NALM6 (cell line): ENCODE results near the genes CATSPERG and MAP4K1.

DNA sequence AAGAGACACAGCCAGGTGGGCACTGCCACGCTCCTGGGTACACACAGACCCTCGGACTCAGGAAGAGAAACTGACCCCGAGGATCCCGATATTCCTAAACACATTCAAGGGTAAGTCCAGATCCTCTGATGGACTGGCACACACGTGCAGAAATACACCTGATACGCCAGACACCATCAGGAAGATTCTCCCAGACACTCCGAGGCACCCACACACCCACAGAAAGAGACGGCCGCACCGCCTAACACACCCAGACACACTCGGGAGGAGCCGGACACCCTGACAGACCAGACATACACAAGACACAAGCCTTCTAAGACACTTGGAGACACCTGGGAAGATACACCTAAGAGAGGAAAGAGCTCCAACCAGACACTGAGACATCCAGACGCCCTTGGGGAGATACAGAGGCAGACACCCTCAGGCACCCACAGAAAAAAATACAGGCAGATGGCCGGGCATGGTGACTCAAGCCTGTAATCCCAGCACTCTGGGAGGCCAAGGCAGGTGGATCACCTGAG, 3.2 kb downstream of the DPF1 start:
- PRO-cap: no peak

DNA sequence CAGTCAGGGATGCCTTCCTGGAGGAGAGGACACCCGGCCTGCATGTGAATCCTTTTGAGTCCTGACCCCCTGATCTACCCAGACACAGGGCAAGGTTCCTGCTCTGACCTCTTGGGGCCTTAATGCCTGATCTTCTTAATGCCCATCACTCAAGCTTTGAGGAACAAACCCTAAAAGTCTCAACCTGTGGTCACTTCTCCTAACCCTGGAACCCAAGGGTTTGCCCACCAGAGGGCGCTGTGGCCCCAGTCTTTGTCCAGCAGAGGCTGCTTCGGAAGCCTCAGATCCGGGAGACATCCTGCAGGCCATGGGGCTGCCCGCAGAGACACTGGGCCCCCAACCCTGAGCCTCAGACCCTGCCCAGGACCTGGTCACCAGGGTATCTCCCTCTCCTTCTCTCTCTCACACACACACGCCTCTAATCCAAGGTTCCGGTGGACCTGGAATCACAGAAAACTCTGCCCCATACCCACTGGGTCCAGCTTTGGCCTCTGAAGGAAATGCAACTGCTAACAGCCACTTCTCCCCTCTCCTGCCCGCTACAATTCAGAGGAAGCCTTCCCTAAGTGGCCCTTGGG, 9.8 kb upstream of the DPF1 start:
- PRO-cap: no peak

GRCh38 chr19:38335738-38336751, at the start of gene CATSPERG:
CATSPERG (plus strand) TSS chr19:38335830.
- PRO-cap: bidirectional peak, plus-strand start at chr19:38335857, minus-strand start at chr19:38335686; bidirectional peak, plus-strand start at chr19:38336449, minus-strand start at chr19:38336309

DNA sequence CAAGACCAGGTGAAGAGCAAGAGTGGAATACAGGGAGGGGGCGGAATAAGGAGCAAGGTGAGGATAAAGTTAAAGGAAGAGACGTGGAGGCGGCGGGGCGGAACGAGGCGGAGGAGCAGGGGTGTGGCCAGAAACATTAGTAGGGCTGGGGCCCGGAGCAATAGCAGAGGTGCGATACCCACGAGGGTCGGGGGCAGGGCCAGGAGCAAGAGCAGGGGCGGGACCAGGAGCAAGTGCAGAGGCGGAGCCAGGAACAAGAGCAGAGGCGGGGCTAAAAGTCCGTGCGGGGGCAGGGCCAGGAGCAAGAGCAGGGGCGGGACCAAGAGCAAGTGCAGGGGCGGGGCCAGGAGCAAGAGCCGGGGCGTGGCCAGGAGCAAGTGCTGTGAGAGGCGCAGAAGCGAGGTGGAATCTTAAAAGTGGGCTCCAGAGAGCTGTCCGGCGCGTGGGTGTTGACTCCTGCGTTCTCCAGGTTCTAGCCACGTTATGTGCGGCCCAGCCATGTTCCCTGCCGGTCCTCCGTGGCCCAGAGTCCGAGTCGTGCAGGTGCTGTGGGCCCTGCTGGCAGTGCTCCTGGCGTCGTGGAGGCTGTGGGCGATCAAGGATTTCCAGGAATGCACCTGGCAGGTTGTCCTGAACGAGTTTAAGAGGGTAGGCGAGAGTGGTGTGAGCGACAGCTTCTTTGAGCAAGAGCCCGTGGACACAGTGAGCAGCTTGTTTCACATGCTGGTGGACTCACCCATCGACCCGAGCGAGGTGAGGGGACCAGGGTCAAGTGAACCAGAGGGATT, 1.3 kb downstream of the CATSPERG start:
- PRO-cap: bidirectional peak, plus-strand start at position 394 of the sequence, minus-strand start at position 176 of the sequence

DNA sequence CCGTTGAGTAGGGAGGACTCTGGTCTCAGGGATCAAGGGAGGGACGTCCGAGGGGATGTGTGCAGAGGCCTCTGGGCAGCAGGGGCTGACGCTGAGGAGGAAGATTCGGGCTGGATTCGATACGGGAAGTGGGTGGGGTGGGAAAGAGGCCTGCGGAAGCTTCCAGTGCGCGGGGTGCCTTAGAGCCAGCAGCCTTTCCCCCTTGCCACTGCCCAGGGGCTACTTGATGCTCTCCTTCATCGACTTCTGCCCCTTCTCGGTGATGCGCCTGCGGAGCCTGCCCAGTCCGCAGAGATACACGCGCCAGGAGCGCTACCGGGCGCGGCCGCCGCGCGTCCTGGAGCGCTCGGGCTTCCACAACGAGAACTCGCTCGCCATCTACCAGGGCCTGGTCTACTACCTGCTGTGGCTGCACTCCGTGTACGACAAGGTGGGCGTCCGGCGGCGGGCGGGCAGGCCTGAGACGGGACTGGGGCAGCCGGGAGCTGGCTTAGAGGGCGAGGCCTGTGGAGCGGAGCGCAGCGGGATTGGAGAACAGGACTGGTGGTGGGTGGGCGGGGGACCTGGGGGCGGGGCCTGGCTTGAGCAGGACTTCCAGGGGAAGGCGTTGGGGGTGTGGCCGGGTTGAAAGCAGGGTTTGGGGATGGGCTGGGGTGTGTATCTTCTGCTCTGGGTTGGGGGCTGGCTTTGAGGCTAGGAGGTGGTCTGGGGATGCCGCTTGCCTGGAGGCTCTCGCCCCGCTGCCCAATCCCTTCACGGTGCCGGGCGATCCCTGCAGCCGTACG, 12.7 kb upstream of the PSMD8 start:
- PRO-cap: no peak

DNA sequence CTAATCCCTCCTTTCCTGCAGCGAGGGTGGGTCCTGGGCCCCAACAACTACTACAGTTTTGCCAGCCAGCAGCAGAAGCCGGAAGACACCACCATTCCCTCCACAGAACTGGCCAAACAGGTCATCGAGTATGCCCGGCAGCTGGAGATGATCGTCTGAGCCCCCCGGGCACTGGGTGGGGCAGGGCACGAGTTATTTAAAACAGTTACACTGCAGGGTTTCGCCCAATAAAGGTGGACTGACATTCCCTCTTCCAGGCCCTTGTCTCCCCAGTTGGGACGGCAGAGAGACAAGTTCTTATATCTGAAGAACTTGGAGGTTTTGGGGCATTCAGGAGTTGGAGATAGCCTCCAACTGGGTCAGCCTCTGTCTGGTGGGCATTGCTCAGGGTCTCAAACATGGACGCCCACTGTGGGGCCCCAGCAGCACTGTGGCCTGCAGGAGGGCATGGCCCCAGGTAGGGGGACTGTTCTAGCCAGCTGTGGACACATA, 4.6 kb downstream of the GGN start:
- PRO-cap: no peak

- PRO-cap: no peak
These were observed 2.6 kb upstream of the FAM98C start for GRCh38 chr19:38400101-38400822.

DNA sequence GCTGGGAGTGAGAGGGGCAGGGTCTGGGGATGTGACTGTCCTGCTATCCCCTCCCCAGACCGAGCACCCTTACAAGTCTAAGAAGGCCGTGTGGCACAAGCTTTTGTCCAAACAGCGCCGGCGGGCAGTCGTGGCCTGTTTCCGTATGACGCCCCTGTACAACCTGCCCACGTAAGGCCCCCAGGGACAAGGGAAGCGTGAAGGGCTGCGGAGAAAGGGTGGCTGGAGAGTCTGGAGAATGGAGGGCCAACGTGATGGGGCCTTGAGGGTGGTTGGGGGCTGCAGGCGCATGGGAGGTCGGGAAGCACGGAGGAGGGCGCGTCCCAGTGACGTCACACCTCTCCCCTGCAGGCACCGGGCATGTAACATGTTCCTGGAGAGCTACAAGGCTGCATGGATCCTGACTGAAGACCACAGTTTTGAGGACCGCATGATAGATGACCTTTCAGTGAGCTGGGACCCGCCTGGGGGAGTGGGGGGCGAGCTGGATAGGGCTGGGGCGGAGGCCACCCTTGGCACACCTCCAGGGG, 89.4 kb downstream of the MAP4K1 start:
- PRO-cap: no peak

- PRO-cap: bidirectional peak, plus-strand start at chr19:38618256, minus-strand start at chr19:38618010
These were observed at the start of gene MAP4K1 for GRCh38 chr19:38617755-38618562. MAP4K1 (minus strand) TSS chr19:38617953.

- PRO-cap: no peak
These were observed 3.8 kb downstream of the ACTN4 start for GRCh38 chr19:38651000-38651870.

GRCh38 chr19:38663795-38664312, 16.4 kb downstream of the ACTN4 start:
- PRO-cap: no peak

- PRO-cap: no peak
These were observed 27.9 kb downstream of the ACTN4 start for GRCh38 chr19:38675456-38675691.

DNA sequence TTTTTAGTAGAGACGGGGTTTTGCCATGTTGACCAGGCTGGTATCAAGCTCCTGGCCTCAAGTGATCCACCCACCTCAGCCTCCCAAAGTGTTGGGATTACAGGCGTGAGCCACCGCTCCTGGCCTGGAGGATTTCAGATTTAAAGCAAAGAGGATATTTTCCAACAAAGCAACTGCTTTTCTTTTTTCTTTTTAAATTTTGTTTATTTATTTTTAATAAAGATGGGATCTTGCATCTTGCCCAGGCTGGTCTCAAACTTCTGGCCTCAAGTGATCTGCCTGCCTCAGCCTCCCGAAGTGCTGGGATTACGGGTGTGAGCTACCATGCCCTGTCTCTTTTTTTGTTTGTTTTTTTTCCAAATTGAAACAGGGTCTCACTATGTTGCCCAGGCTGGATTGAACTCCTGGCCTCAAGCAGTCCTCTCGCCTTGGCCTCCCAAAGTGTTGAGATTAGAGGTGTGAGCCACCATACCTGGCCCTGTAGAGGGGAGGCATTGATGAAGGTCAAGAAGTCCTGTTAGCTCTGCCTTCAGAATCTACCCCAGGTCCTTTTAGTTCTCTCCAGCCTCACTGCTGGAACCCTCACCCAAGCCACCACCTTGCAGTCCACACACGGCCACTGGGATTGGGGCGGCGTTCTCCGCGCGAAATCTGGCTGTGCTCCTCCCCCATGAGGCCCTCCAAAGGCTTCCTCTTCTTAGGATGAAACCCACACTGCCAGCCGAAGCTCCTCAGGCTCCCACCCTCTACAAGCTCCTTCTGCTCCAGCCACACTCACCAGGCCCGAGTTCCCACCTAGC, 34.8 kb downstream of the ACTN4 start:
- PRO-cap: no peak

GRCh38 chr19:38695851-38697057, 48.0 kb downstream of the CAPN12 start:
- PRO-cap: no peak

GRCh38 chr19:38700799-38701239, 43.5 kb downstream of the CAPN12 start:
- PRO-cap: no peak

GRCh38 chr19:38706770-38707313, 37.4 kb downstream of the CAPN12 start:
- PRO-cap: no peak

DNA sequence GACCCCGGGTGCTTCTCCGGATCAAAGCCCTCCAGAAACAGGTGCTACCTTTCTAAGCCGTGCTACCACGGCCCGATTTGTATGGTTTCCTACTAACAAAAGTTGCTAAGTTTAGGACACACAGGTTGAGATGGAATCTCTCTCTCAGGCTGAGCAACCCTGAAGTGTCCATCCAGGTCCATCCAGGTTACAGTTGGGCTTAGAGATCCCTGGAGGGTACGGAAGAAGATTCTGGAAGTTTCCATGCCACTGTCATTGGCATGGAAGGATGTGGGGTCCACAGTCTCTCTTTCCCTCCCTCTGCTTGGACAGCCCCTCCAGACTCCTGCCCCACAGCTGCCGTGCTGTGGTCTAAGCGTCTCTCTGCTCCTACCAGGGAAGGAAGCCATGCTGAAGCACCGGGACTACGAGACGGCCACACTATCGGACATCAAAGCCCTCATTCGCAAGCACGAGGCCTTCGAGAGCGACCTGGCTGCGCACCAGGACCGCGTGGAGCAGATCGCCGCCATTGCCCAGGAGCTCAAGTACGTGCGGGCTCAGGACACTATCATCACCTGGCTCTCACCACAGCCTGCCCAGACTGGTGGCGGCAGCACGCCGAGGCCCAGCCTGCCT, 23.0 kb downstream of the CAPN12 start:
- PRO-cap: no peak

DNA sequence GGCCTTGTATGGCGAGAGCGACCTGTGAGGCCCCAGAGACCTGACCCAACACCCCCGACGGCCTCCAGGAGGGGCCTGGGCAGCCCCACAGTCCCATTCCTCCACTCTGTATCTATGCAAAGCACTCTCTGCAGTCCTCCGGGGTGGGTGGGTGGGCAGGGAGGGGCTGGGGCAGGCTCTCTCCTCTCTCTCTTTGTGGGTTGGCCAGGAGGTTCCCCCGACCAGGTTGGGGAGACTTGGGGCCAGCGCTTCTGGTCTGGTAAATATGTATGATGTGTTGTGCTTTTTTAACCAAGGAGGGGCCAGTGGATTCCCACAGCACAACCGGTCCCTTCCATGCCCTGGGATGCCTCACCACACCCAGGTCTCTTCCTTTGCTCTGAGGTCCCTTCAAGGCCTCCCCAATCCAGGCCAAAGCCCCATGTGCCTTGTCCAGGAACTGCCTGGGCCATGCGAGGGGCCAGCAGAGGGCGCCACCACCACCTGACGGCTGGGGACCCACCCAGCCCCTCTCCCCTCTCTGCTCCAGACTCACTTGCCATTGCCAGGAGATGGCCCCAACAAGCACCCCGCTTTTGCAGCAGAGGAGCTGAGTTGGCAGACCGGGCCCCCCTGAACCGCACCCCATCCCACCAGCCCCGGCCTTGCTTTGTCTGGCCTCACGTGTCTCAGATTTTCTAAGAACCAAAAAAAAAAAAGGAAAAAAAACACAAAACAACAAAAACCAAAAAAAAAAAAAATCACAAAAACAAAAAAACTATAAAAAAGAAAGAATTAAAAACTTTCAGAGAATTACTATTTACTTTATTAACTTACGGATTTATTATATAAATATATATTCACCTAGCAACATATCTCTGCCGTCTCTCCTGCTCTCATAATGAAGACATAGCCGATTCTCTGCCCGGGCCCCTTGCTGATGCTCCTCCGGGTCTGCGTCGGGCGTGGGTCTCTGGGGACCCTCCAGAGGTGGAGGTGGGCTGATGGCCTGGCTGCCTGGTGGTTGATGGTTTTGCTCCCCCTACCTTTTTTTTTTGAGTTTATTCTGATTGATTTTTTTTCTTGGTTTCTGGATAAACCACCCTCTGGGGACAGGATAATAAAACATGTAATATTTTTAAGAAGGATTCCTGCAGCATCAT, 14.5 kb downstream of the CAPN12 start:
- PRO-cap: no peak

DNA sequence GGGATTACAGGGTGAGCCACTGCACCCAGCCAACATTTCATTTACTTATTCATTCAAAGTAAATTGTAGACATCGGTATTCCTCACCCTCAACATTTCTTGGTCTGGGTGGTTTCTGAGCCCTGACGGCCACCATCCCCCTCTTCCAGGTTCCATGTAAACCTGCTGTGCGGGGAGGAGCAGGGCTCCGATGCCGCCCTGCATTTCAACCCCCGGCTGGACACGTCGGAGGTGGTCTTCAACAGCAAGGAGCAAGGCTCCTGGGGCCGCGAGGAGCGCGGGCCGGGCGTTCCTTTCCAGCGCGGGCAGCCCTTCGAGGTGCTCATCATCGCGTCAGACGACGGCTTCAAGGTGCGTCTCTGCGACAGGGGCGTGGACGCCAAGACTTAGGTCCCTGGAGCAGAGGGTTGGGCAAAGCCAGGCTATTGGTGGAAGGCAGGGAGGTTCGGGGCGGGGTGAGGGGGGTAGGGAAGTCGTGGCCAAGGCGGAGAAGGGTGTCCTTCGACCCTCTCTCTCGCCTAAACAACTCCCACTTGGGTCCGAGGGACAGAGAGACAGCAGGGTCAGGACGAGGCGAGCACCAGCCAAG, 1.6 kb downstream of the LGALS7B start:
- PRO-cap: no peak

- PRO-cap: no peak
These were observed 10.4 kb downstream of the LGALS7B start for GRCh38 chr19:38799414-38799833.